ENCODE data around the genes KRTAP8-1, KRTAP11-1 and KRTAP19-8.

DNA sequence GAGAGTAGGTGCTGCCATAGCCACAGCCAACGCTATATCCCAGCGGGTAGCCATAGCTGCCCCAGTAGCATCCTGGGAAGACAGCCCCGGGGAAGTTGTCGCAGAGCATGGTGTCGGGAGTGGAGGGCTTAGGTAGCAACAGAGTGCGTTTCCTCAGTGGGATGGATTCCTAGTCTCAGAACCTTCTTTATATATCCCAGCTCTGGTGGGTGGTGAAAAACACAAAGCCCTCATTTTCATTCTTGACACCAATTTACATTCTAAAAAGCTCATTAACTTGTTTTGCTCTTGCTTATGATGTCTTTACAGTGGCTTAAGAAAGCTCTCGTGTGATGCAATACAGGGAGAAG lies at the start of gene KRTAP8-1:
KRTAP8-1 (minus strand) TSS at position 163 of the 350 bp plus-strand sequence.
- PRO-cap, result no peak
- RAMPAGE, long total RNA, 3 experiments, result no peak in any of the 3 experiments

- PRO-cap, result no peak
- RAMPAGE, long total RNA, 3 experiments, result no peak in any of the 3 experiments
These were observed at the start of gene KRTAP11-1 for GRCh38 chr21:30881266-30881826. Gene KRTAP11-1, minus strand, starts transcription at chr21:30881580.

DNA sequence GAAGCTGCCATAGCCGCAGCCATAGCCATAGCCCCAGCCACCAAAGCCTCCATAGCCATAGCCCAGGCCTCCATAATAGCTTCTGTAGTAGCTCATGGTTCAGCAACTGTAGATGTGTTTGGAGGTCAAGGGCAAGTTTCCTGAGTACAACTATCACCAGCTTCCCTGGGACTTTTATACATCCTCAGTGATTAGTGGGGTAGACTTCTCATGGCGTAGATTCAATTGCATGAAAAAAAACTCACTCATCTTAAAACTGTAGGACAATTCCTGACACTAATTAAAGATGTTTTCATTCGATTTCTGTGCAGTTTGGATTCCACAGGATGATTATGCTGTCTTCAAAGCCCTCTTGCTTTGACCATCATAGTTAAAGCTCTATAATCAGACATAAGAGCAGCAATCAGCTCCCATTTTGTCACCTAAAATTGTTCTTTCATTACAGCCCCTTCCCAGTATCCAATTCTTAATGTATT lies at the start of gene KRTAP19-8:
KRTAP19-8 (minus strand) TSS at position 129 of the 476 bp plus-strand sequence.
- PRO-cap, result no peak
- RAMPAGE, long total RNA, 3 experiments, result no peak in any of the 3 experiments

GRCh38 chr21:31543208-31543605 lies 116.3 kb upstream of the SOD1 start:
- PRO-cap, result no peak
- RAMPAGE, long total RNA, 3 experiments, result no peak in any of the 3 experiments

GRCh38 chr21:31654595-31655064 lies 4.9 kb upstream of the SOD1 start:
- PRO-cap, result no peak
- RAMPAGE, long total RNA, 3 experiments, result no peak in any of the 3 experiments

DNA sequence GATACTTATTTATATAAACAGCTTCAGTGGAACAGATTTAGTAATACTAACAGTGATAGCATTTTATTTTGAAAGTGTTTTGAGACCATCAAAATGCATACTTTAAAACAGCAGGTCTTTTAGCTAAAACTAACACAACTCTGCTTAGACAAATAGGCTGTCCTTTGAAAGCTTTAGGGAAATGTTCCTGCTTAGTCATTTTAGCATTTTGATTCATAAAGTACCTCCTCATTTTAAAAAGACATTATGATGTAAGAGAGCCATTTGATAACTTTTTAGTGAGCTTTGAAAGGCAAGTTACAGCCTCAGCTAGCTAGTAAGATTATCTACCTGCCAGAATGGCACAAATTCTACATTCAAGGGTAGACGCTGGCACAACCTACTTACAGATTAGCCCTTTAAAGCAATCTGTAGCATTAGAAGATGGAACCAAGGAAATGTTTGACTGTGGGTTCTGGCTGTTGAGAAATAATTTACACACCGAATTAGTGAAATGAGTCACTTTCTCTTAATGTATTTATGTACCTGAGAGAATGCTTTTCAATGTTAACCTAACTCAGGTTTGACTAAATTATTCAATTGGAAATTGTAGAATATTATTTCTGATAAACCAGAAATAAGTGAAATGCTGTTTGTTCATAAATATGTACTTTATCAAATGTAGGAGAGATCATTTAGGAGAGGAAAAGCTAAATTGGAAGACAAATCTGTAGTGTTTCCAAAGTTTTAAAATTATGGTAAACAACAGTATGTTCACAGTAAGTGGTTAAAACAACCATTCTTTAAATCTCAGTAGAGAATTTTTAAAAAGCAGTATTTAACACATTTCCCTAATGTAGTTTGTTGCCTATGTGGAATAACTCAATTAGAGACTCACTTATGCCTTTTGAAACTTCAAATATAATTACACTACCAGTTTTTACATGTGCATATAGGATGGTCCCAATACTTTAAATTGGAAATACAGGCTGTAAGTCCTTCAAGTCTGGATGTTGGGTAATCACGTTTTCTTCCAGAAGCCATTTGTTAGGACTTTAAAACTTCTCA lies 9.8 kb downstream of the SOD1 start:
- PRO-cap, result no peak
- RAMPAGE, long total RNA, 3 experiments, result no peak in any of the 3 experiments

DNA sequence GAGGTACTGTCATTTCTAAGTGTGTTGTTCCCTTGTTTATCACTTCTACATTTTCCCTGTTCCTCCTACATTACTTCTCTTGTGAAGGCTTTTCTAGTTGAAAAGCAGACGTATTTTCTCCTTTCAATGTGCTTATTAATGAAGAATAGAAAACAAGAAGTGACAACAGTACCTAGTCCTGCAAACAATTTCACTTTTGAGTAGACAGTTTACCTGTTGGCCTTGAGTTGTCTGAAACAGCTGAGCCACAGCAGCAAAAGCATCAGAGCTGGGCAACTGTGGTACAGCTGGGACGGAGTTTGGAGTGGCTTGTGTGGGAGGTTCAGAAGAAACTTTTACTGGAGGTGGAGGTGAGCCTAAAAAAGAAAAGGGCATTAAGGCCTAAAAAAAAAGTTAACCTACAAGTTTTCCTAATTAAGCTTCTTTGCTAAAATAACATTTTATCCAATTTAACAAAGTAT lies 30.3 kb downstream of the SCAF4 start:
- PRO-cap, result no peak
- RAMPAGE, long total RNA, 3 experiments, result no peak in any of the 3 experiments

GRCh38 chr21:31730678-31731764 lies 897 bp downstream of the SCAF4 start:
- PRO-cap, result unidirectional peak, plus-strand start at chr21:31731154; unidirectional peak, plus-strand start at chr21:31731304
- RAMPAGE, long total RNA, 3 experiments, result no peak in any of the 3 experiments

GRCh38 chr21:32094898-32095175 lies 184.0 kb downstream of the MIS18A start:
- PRO-cap, result no peak
- RAMPAGE, long total RNA, 3 experiments, result no peak in any of the 3 experiments

GRCh38 chr21:32360552-32361046 lies 32.2 kb downstream of the URB1 start:
- PRO-cap, result no peak
- RAMPAGE, long total RNA, 3 experiments, result no peak in any of the 3 experiments

DNA sequence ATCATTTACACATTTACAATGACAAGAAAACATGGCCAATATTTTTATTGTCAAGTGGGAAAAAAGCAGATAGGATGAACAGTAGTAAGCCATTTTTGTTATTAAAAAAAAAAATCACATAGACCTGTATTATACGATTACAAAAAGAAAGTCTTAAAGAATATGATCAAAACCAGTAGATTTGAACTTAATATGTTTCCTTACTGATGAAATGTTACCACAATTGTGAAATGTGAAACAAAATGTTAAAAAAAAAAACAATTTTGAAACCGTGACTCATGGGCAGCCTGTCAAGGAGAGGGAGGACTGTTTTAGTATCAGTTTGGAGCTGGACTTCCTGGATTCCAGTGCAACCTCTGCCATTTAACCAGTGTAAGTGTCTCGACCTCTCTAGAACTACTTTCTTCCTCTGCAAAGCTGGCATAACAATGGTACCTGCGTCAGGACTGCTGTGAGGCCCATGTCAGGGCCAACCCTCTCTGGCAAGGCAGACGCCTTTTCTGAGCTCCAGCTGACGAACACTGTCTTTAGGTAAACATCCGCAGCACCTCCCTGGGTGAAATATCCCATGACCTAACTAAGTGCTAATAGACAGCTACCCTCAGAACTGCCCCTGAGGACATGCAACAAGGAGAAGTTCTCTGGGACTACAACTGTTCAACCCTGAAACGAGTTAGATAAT lies 21.0 kb downstream of the URB1 start:
- PRO-cap, result no peak
- RAMPAGE, long total RNA, 3 experiments, result no peak in any of the 3 experiments

GRCh38 chr21:32425910-32427119 lies 13.8 kb downstream of the EVA1C start:
- PRO-cap, result no peak
- RAMPAGE, long total RNA, 3 experiments, result no peak in any of the 3 experiments

GRCh38 chr21:32493020-32493810 lies 80.7 kb downstream of the EVA1C start:
- PRO-cap, result no peak
- RAMPAGE, long total RNA, 3 experiments, result no peak in any of the 3 experiments

DNA sequence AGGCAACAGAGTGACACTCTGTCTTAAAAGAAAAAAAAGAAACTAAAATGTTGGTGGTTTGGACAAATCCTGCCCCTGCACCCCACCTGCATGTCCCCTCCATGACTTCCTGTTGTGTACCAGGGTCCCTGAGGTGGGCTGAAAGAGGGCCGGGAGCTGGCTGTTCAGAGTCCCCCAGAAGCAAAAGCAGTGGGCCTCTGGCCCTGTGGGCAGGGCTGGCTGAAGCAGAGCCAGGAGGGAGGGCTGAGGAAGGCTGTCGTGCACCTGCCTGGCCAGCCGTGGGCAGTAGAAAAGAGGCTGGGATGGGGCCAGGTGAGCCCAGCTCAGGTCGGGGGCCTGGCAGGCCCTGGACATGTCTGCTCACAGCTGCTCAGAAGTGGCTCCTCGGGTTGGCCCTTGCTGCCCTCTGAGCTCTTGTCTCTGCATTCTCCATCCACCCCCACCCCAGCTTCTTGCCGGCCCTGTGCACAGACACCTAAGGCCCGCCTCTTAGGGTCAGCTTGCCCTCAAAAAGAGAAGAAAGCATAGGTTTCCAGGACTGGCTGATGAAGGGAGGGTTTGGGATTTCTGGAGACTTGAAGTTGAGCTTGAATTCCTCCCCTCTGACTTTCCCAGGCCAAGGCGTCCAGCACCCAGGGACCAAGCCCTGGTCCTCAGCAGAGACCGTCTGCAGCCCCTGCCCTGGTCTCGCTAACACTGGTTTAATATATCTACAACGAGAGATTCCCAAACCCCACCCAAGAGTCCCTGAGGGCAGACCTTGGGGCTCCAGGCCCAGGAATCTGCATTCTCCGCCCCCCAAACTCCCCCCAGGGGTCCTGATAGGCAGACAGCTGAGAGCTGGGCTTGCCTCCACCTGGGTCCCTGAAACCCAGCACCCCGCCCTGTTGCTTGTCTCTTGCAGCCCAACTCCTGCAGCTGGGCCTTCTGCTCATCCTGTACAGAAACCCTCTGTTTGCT lies 59.9 kb downstream of the TCP10L start:
- PRO-cap, result no peak
- RAMPAGE, long total RNA, 3 experiments, result no peak in any of the 3 experiments

- PRO-cap, result no peak
- RAMPAGE, long total RNA, 3 experiments, result no peak in any of the 3 experiments
These were observed 635 bp downstream of the CFAP298 start for GRCh38 chr21:32611391-32612092.

DNA sequence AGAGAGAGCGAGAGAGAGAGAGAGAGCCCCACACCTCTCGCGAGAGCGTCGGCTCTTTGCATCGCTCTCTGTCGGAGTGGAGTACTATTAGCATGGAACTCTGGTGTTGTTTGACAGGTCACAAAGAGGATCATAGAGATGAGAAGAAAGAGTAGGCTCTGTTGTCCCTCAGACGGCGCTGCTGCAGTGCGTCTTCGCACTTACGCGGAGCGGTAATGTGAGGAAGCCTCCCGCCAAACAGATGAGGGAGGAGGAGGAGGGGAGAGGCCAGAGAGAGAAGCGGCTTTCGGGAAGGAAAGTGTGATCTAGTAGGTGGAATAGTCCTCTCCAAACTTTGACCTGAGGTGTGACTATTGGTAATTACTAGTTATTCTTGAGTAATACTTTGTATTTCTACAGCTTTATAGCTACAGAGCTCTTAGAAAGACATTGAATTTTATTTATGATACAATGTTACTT lies 439 bp upstream of the PAXBP1 start:
- PRO-cap, result bidirectional peak, plus-strand start at position 212 of the sequence, minus-strand start outside the sequence; unidirectional peak, plus-strand start at position 240 of the sequence
- RAMPAGE, long total RNA, 3 experiments, result start-site peak on the plus strand in 2 of 3 experiments, centred at positions 203 to 205 of the sequence, 21 to 79 reads per replicate

GRCh38 chr21:33019713-33020226 lies 6.0 kb upstream of the OLIG2 start:
- PRO-cap, result no peak
- RAMPAGE, long total RNA, 3 experiments, result no peak in any of the 3 experiments

DNA sequence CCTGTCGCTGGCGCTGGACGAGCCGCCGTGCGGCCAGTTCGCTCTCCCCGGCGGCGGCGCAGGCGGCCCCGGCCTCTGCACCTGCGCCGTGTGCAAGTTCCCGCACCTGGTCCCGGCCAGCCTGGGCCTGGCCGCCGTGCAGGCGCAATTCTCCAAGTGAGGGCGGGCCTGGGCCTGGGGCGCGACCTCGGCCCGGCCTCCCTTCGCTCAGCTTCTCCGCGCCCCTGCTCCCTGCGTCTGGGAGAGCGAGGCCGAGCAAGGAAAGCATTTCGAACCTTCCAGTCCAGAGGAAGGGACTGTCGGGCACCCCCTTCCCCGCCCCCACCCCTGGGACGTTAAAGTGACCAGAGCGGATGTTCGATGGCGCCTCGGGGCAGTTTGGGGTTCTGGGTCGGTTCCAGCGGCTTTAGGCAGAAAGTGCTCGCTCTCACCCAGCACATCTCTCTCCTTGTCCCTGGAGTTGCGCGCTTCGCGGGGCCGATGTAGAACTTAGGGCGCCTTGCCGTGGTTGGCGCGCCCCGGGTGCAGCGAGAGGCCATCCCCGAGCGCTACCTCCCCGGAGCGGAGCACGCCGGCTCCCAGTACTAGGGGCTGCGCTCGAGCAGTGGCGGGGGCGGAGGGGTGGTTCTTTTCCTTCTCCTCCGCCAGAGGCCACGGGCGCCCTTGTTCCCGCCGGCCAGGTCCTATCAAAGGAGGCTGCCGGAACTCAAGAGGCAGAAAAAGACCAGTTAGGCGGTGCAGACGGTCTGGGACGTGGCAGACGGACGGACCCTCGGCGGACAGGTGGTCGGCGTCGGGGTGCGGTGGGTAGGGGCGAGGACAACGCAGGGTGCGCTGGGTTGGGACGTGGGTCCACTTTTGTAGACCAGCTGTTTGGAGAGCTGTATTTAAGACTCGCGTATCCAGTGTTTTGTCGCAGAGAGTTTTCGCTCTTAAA lies 1.2 kb downstream of the OLIG1 start:
- PRO-cap, result no peak
- RAMPAGE, long total RNA, 3 experiments, result no peak in any of the 3 experiments

GRCh38 chr21:33078794-33079355 lies 8.9 kb downstream of the OLIG1 start:
- PRO-cap, result no peak
- RAMPAGE, long total RNA, 3 experiments, result no peak in any of the 3 experiments

DNA sequence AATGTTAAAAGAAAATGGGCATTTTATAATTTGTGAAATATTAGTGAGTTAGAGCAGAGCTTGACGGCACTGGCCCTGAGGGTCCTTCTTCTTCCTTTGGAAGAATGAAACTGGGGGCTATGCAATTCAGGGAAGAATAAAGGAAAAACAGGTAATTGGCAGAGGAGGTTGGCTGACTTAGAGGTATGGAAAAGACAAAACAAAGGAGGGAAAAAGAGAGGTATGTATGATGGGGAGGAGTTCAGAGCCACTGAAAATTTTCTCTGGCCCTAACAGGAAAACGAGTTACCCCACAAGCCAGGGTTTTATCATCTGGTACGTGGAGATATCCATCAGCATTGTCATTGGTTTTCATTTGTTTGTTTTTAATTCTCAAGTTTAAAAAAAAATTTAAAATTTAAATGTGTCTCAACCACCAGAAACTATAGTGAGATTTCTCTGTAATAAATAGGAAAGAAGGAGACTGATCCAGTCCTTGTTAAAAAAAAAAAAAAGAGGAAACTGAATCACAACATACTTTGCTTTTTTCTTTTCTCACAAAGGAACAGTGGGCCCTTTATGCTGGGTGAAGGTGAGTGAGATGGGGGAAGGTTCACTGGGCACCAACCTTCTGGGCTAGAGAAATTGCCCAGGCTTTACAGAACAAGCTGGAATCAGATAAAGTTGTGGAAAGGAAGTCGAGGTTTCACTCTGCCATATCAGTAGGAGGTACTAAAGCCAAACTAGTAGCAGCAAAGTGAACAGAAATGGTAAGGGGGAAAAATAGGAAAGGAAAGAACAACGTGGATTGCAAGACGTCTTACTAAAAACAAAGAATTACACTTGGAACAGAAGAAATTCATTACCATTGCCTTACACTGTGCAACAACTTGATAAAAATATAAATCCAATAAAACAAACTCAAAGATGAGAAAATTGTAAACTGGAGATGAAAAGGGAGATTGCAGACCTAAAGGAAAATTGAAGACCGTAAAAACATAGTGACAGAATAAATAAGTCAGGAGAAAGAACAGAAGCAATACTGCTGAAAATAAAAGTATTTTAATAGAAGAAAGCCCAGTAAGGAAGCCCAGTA lies 2.8 kb downstream of the IFNAR2 start:
- PRO-cap, result no peak
- RAMPAGE, long total RNA, 3 experiments, result no peak in any of the 3 experiments